Fibroblast of the aortic adventitia (primary cell): ENCODE measurements around a stretch of chr13.

DNA sequence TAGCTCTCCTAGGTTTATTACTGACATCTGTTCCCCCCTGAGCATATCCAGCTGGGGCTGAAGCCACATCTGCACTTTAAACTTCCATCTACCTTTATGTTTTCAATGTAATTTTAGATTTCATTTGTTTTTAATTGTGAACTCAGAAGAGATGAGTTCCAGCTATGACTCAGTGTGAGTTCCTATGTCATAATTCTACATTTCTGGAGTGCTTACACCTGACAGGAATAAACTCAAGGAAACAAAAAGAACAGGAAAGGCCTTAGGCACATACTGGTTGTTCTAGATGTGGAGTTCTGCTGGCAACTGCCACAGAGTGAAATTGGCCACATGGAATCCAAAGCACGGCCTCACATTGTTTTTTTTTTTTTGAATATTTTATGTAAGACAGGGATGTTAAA, 42.5 kb downstream of the LRCH1 start:
- CAGE, long polyA plus RNA: no peak

GRCh38 chr13:46614465-46615074, 61.6 kb downstream of the LRCH1 start:
- CAGE, long polyA plus RNA: no peak

DNA sequence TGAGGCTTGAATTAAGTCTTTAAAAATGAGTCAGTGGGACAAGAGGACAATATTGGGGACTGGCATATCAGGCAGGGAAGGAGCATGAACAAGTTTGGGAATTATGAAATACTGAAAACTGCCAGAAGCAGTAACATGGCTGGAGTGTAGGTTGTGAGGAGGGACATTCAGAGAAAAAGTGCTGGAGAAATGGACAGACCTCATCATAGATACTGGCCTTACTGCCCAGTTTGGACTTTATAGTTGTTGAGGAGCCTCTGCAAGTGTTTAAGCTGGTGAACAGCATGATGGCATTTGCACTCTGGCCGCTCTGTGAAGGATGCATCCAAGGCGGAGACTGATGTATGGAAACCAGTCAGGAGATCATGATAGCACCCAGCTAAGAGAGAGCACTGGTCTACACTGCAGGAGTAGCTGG, 116.4 kb downstream of the ESD start:
- CAGE, long polyA plus RNA: no peak

DNA sequence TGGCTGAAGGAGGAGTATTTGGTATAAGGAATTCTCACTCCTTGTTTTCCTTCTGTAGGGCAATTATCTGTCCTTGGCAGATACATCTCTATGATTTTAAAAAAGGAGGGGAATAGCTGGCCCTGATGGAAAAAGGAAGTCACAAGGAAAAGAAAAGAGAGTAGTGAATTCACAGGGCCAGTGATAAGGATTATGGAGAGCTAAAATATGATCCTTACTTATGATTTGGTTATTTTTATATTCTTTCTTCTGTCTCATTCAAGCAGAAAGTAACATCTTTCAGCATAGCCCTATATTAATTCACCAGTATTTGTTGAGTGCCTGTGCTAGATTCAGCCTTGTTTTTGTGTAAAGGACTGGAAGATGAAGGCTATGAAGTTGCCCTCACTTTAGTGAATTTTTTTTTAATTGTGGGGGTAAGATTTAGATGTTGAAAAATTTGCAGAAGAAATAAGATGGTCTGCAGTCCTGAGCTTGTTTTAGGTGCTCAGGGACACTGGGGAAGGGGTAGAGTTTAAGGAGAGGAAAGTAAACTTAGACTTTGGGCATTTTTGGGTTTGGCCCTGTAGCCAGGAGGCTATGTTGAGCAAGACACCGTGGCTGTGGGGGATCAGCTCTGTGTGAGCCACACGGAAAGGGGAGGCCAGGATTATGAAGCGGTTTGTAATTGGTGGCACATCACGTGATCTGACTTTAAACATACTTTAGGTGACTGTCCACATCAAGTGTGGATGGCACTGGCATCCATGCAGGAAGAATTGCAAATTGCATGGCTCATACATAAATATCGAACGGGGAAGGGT, 87.0 kb downstream of the ESD start:
- CAGE, long polyA plus RNA: no peak

DNA sequence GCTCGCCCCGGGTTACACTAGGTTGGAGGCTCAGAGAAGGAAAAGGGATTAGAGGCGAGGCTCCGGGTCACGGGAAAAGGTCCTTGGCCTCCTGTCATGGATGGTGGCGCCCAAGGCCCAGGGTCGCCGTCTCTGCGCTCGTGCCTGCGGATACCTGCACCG, 229 bp downstream of the ESD start:
- CAGE, long polyA plus RNA: no peak

GRCh38 chr13:46897265-46897481, 320 bp upstream of the HTR2A start:
- CAGE, long polyA plus RNA: no peak

DNA sequence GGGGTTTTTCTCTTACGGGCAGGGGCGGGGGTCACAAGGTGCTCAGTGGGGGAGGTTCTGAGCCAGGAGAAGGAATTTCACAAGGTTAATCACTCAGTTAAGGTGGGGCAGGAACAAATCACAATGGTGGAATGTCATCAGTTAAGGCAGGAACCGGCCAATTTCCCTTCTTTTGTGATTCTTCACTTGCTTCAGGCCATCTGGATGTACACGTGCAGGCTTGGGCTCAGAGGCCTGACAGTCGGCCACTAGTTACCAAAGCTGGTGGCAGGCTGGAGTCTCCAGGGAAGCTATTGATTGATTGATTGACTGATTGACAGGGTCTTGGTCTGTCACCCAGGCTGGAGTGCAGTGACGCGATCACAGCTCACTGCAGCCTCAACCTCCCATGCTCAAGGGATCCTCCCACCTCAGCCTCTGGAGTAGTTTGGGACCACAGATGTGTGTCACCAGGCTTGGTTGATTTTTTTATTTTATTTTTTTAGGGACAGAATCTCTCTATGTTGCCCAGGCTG, 934 bp upstream of the SUCLA2 start:
- CAGE, long polyA plus RNA: no peak

- CAGE, long polyA plus RNA: no peak
Observed at GRCh38 chr13:48059620-48060264, 22.2 kb downstream of the NUDT15 start.

GRCh38 chr13:48071918-48072782, 22.8 kb downstream of the MED4 start:
- CAGE, long polyA plus RNA: no peak

DNA sequence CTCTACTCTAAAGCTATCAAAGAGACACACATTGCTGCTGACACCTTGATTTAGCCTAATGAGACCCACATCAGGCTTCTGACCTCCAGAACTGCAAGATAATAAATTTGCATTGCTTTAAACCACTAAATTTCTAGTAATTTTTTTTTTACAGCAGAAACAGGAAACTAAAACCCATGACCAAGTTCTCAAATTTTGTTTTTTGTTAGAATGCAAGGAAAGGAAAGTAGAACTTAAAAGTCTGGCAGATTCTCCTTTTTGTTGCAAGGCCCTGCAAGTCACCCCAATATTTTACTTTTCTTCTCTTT, 56.5 kb upstream of the MED4 start:
- CAGE, long polyA plus RNA: no peak

- CAGE, long polyA plus RNA: no peak
Observed at GRCh38 chr13:48160659-48161320, 65.9 kb upstream of the MED4 start.

- CAGE, long polyA plus RNA: no peak
Observed at GRCh38 chr13:48233958-48234461, 1.0 kb downstream of the ITM2B start.

GRCh38 chr13:48234812-48235551, 2.0 kb downstream of the ITM2B start:
- CAGE, long polyA plus RNA: no peak

DNA sequence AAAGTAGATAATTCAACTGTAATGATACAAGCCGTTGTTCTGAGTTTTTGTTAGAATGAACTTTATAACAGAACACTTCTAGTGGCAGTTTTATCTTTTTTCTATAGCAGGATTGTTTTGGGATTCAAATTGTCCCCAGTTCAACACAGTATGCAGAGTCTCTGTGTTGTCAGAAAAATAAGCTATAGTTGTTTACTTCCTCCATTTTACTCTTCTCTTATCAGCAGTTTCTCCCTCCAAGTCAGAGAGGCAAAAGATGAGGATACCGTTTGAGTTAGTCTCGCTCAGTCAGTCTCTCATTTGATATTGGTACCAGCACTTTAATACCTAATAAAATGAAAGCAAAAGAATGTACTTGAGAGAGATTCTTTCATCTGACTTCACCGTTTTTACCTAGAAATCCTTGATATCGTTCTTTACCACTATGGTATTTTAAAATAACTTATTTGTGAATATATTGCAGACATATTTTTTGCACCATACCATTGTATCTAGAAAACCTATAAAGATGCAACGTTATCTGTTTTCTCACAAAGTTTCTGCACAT, 54.4 kb downstream of the LPAR6 start:
- CAGE, long polyA plus RNA: no peak

GRCh38 chr13:48400729-48401323, 12.1 kb downstream of the LPAR6 start:
- CAGE, long polyA plus RNA: no peak

- CAGE, long polyA plus RNA: no peak
Observed at GRCh38 chr13:48403972-48404422, 8.9 kb downstream of the LPAR6 start.

- CAGE, long polyA plus RNA: no peak
Observed at GRCh38 chr13:48410037-48410817, 2.7 kb downstream of the LPAR6 start.

DNA sequence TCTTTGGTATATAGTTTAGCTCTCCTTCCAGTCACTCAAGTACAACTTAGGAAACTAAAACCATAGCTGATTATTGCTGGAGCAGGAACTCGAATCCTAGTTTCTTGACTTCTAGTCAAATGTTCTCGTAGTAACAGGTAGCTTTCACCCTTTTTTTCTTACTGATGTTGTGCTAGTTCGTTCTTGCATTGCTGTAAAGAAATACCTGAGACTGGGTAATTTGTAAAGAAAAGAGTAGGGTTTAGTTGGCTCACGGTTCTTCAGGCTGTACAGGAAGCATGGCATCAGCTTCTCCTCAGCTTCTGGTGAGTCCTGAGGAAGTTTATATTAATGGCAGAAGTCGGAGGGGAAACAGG, 13.7 kb upstream of the LPAR6 start:
- CAGE, long polyA plus RNA: no peak

DNA sequence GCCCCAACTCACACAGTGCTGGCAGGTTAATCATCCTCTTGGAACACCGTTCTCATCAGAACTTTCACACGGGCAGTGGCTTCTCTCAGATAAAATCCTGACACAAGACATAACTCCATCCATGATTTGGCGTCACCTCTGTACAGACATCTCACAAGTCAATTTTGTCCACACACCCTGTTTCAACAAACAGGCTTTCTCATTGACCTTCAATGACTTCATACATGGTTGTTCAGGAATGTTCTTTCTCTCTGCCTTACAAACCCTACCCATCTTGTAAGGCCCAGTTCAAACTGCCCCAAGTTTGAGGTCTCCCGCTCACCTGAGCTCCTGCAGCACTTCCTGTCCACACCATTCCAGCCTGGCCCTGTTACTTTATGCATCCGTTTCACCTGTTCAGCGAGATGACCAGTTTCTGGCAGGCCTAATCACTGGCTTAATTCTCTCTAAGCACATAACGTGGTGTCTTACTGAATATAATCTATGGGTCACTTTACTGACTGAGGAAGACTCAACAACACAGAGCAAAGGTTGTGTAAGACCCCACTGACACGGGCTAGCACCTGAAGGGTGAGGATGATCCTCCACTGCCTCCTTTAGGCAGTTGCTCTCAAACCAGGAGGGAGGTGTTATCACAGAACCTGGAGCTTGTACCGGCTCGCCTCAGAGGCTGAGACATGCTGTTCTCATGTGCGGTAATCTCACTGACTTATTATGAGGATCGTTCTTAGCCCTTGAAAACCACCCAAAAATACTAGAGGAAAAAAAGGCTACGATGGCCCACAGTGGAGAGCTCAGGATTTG, 28.5 kb downstream of the RCBTB2 start:
- CAGE, long polyA plus RNA: no peak

DNA sequence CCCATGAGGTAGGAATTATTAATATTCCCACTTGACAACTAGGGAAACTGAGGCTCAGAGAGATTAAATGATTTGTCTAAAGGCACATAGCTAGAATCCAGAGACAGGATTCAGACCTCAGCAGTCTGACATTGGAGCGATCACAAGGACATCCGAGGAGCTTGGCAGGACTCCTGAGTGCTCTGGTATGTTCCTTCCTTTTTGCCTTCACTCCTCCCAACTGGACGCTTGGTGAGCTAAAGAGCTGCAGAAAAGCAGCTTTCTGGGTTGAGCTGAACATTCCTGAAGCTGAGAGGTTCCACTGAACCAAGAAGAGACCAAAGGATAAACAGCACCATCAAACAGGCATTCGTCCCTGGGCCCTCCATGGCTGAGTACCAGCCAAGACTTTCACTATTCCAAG, 96.9 kb downstream of the CYSLTR2 start:
- CAGE, long polyA plus RNA: no peak